Renal cortical epithelial cell (primary cell): ENCODE measurements around the gene OR1L4.

DNA sequence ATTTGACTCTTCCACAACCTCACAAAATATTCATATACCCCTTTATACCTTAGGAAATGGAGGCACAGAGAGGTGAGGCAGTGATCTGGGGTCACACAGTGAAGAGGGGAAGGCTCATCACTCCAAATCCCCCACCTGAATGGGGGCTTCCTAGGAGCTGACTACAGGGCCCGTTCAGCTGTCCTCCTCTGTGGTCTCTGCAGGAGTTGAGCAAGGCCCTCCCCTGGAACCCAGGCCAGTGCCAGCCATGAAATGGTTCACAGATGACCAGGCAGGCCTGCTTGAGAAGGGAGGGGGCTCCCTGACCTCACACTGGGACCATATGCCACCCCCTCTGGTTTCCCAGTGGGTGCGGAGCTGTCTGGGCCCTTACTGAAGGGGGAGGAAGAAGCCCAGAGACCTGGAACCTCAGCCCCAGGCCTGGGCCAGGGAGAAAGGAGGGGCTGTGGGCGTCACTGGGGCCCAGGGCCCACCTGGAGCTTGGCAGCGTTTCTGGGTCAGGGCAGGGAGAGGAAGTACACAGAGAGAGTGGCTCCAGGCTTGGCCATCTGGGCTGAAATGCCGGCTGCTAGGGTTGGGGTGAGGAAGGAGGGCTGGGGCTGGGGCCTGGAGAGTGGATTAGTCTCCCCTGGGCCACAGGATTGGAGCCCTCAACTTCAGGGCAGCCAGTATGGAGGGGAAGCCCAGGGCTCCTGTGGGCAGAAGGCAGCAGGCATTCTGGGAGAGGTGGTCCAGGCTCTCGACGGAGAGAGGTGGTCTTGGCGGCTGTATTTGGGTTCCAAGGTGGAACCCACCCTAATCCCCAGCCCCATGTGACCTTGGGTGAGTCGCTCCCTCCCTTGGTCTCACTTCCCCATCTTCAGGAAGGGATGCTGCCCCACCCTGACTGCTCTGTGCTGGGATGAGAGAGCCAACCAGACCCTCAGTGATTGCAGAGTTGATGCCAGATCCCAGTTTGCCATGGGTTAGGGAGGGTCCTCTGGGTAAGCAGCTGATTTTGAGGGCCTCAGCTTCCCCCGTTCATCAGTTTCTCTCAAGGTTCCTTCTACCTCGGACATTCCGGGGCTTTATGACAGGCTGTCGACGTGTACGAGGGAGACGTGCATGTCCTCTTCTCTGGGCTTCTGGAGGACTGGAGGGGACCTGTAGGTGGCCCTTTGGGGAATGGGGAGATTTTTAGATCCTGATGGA is 6.3 kb upstream of the DAB2IP start:
- RRBS = no CpG with 5 or more reads among the region's 16 CpGs

DNA sequence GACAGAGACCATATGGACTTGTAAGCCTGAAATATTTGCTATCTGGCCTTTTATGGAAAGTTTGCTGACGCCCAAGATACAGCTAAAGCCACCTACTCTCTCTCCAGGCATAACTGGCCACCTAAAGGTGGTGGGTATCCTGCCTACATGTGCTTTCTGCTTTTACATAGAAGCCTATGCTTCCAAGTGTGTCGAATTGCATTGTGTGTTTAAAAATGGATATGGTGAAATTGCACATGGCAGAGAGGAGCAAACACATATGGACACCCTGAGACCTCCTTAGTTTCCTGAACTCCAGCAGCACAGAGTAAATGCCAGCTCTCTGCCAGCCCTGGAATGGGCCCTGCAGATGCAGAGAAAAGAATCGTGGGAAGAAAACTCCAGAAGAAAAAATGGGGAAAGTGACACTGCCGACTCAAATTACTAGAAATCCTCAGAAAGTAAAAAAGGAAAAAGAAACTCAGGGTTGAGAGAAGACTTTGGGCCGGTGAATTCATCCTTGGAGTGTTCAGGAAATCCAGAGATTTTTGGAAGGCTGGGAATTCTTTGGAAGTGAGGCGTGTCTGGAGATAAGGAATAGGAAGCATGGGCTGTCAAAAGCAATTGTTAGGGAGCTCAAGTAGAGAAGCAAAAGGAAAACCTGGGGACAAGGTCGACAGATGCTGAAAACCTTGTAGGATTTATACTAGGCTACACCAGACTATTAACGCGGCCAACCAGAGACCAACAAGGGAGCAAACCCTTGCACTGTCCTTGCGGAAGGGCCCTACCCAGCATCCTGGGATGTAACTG is 11.3 kb downstream of the DAB2IP start:
- RRBS = no CpG with 5 or more reads among the region's 10 CpGs

GRCh38 chr9:121720073-121720906 is 68.9 kb downstream of the DAB2IP start:
- RRBS = no CpG with 5 or more reads among the region's 8 CpGs

- RRBS = no CpG with 5 or more reads among the region's 16 CpGs
These were observed 85.4 kb downstream of the DAB2IP start for GRCh38 chr9:121736760-121737319.

DNA sequence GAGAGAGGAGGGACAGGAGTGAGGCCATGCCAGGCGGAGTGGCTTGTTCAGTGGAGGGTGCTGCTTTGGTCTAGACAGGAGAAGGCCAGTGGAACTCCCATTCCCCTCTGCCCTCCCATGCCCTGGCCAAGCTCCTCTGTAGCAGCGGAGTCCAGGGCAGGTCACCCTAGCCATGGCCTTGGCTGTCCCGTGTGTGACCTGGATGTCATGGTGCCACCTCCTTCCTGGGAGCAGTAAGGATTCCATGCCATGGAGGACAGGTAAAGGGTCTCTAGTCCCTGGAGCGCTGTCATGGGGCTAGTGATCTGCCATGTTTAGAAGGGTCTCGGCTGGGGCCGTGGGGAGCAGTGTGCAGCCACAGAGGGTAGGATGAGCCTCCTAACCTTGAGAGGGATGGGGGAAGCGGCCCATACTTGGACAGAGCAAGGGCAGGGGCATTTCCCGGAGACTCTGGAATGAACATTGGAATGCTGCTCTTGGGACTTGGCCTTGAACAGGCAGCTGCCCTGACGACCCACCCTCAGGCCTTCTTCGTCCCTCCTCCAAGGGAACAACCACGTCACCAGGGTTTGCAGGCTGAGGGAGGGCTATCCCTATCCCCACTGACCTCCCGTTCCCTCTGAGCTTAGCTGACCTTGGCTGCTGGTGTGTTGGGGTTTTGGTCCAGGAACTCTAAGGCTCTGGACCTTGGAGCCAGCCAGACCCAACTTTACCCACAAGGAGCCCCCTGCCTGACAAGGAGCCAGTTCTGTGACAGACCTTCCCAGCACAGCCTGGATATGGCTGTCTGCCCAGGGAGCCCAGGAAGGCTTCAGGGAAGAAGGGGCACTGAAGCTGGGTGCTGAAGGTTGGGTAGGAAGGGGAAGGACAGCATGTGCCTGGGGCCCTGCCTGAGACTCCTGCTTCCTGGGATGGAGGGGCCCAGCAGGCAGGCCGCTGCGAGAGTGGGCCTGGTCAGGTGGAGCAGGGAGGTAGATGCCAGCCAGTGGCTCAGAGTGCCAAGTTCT is 100.6 kb downstream of the DAB2IP start:
- RRBS = no CpG with 5 or more reads among the region's 14 CpGs

- RRBS = no CpG with 5 or more reads among the region's 8 CpGs
These were observed 120.4 kb downstream of the DAB2IP start for GRCh38 chr9:121771755-121772282.

- RRBS = no CpG with 5 or more reads among the region's 11 CpGs
These were observed 122.7 kb downstream of the DAB2IP start for GRCh38 chr9:121774189-121774487.

GRCh38 chr9:121783605-121784380 is 132.4 kb downstream of the DAB2IP start:
- RRBS = 66% methylated on average over 4 of the region's 15 CpGs

- RRBS = no CpG with 5 or more reads among the region's 10 CpGs
These were observed 197.3 kb downstream of the TTLL11 start for GRCh38 chr9:121895763-121896337.

DNA sequence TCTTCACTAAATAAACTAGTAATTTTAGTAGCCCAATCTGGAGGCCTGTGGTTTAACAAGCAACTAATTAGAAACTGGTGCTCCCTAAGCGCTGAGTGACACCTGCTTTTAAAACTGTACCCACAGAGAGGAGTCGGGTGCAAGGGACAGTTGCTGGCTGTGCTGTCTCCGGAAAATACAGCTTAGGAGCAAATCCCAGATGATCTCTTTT is 148.2 kb downstream of the TTLL11 start:
- RRBS = no CpG with 5 or more reads among the region's 3 CpGs

DNA sequence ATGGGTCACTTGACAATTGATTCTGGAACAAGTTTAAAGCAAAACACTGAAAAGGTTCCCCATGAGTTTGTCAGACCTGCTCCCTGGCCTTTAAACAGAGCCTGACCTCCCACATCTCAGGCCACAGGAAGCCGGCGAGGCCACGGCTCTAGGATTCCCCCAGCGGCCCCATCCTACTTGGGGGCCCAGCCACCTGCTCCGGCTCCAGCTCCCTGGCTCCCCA is 62.0 kb downstream of the TTLL11 start:
- RRBS = 51% methylated on average over 5 of the region's 5 CpGs

GRCh38 chr9:122107370-122107802 is 14.3 kb upstream of the TTLL11 start:
- RRBS = no CpG with 5 or more reads among the region's 6 CpGs

GRCh38 chr9:122213335-122214599 is 15.0 kb downstream of the LHX6 start:
- RRBS = 3% methylated on average over 49 of the region's 115 CpGs

DNA sequence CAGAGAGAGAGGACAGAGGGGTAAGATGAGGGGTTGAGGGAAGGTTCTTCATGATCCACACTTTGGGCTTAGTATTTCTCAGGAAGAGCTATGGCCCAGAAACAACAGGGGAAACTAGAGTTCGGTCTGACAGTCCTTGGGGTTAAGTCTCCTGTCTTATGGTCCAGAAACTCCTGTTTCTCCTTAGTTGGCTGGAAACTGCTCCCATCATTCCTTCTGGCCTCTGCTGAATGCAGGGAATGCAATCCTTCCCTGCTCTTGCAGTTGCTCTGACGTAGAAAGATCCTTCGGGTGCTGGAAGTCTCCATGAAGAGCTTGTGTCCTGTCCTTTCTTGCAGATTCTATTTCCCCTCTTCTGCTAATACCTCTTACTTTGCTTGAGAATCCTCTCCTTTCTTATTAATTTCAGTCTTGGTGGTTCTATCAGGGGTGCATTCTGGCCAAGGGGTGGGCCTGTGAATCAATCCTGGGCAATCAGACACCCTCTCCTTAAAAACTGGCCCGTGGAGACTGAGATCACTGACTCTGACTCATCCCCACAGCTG is 23.5 kb downstream of the PTGS1 start:
- RRBS = no CpG with 5 or more reads among the region's 4 CpGs

DNA sequence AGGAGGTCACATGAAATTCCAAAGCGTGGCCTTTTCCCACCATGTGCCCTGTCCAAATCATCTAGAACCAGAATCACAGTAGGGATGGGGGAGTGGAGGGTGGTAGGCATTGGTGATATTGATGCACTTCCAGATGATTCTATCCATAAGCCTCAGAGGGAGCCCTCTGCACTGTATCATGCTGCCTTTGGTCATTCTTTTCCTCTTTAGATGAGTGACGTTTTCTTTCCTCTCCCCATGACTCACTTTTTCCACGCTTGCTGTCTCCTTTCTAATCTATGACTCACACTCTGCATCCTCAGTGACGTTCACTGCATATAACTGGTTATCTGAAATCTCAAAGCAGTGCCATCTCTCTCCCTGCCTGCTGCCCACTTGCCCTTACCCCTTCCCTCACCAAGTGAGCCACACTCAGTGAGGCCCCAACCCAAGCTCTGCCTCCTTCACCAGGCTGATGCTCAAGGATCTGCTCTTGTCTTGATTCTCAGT is 31.5 kb downstream of the PTGS1 start:
- RRBS = no CpG with 5 or more reads among the region's 4 CpGs

GRCh38 chr9:122723676-122724100 is at the start of gene OR1L4:
TSS of gene OR1L4 (plus strand) at chr9:122723990.
- RRBS = no CpG with 5 or more reads among the region's 1 CpG

- RRBS = no CpG with 5 or more reads among the region's 4 CpGs
These were observed 1.9 kb downstream of the PDCL start for GRCh38 chr9:122826502-122826926.

DNA sequence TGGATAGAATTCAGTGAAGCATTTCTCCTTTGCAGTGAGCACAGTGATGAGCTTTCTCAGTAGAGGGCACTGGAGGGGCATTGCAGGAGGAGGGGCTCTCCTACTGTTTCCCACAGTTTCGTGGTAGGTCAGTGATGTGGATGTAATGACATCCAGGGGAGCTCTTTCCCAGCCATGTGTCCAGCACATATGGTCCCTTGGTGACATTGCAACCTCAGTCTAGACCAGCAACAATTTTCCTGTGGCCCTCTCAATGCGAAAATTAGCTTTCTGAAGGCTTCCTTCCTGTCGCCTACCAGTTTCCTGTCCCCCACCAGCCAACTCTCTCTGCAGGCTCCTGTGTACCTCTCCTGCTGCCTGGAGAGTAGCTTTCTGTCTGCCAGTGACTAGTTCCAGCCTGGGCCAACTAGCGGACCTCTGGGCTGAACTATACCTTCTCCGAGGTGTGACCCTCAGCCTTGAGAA is 7.0 kb upstream of the PDCL start:
- RRBS = no CpG with 5 or more reads among the region's 5 CpGs

DNA sequence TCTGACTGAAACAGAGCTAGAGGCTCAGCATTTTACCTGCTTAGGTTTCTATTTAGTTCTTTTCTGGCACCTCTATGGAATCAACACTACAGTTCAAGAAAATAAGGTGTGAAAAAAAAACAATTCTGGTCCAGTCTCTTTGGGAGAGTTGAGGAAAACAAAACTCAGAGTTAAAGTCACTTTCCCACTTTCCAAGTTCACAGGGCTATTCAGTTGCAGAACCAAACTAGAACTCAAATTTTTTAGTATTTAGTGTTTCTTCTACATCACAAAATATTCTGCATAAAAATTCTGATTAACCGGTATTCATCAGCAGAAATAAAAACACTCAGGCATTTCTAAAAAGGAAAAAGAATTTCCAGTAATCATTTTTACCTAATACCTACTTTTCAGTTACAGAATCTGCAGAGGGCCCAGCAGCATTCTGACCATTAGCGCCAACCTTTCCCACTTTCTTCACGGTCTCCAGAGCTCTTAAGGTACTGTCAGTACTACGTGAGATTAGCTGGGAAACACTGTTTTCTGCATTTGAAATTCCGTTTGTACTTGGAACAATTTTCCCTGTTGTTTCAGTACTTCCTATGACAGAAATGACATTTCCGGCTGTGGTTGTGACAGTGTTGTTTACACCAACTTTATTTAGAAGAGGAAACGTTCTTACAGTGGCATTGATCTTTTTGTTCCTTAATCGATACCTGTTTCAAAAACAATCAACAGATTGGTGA is 36.7 kb upstream of the PDCL start:
- RRBS = no CpG with 5 or more reads among the region's 8 CpGs

DNA sequence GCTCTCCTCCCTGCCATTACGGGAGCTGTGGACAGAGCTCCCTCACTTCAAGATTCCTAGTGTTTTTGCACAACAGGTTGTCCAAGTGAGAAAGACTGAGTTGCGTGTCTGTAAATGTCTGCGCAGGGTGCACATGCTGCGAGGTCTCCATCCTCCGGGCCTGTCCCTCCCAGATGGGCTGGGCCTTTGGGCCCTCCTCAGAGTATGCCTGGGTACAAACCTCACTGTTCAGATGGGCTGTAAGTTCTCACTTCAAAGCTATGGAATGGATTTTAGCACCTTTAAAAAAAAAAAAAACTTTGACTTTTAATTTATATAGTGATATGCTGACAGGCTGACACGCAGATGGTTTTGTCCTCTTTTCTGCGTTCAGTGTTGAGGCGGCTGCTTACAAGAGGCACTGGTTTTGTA is 70.7 kb downstream of the GPR21 start:
- RRBS = no CpG with 5 or more reads among the region's 8 CpGs